ENCODE measurements around the gene GTSE1.

- RAMPAGE, long total RNA, result no peak
- RRBS, result no CpG with 5 or more reads among the region's 28 CpGs
PRO-cap:
- standard, result no peak
- CoPRO, capped RNA only, 2 experiments, result no peak in any of the 2 experiments
- CoPRO, capped and uncapped RNA, 2 experiments, result no peak in any of the 2 experiments
- CoPRO, uncapped RNA only, 2 experiments, result peak in 1 of 2 experiments; most common plus-strand start chr22:45336705 (in 1)
CAGE:
- cytosol, long polyA plus RNA, result no peak
- long polyA plus RNA, result no peak
- nucleolus, long total RNA, result no peak
- nucleus, long polyA plus RNA, result no peak
These were observed 27.2 kb downstream of the FAM118A start for GRCh38 chr22:45336593-45337746.

DNA sequence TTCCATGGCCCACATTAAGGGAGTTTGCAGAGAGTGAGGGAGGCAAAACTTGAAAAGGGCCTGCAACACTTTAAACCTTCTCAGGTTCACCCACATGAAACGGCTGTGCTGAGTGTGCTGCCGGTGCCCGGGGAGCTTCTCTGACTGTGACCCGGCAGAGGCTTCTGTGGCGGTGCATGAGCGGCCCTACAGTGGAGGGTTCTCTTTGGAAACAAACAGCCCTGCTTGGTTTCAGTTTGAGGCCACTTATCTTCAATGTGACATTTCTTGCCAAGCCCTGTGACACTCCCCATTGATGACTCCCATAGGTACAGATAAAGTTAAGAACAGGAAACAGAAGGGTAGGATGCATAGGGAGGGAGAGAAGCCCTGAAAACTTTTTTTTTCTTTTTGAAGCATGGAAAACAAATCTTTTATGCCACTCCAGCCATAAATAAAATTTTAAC, 31.8 kb downstream of the FAM118A start:
- RAMPAGE, long total RNA, result no peak
- RRBS, result no CpG with 5 or more reads among the region's 6 CpGs
PRO-cap:
- standard, result no peak
- CoPRO, capped RNA only, 2 experiments, result no peak in any of the 2 experiments
- CoPRO, capped and uncapped RNA, 2 experiments, result no peak in any of the 2 experiments
- CoPRO, uncapped RNA only, 2 experiments, result no peak in any of the 2 experiments
CAGE:
- cytosol, long polyA plus RNA, result no peak
- long polyA plus RNA, result no peak
- nucleolus, long total RNA, result no peak
- nucleus, long polyA plus RNA, result no peak

GRCh38 chr22:45435581-45436211, 22.2 kb downstream of the RIBC2 start:
- RAMPAGE, long total RNA, result no peak
- RRBS, result no CpG with 5 or more reads among the region's 21 CpGs
PRO-cap:
- standard, result no peak
- CoPRO, capped RNA only, 2 experiments, result no peak in any of the 2 experiments
- CoPRO, capped and uncapped RNA, 2 experiments, result no peak in any of the 2 experiments
- CoPRO, uncapped RNA only, 2 experiments, result no peak in any of the 2 experiments
CAGE:
- cytosol, long polyA plus RNA, result no peak
- long polyA plus RNA, result no peak
- nucleolus, long total RNA, result no peak
- nucleus, long polyA plus RNA, result no peak

DNA sequence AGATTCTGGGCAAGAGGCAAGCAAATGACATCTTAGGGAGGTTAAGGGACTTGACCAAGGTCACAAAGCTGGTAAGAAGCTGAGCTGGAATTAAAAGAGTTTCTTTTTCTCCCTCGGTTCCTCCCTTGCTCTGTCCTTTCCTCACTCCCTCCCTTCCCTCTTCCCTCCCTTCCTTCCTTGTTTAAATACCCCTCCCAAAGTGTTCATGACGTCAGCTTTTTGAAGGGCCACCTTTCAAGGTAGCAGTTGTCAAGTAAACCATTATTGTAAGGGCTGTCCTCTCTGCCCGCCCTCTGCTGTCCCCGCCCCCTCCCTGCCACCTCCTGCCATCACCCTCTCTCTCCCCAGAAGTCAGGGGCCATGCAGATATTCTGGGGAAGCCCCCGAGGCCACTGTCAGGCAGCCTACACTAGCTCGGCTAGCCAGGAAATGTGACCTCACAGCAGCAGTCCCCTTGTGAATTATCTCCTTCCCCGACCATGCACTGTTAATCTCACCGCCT, 42.3 kb upstream of the ATXN10 start:
- RAMPAGE, long total RNA, result no peak
- RRBS, result no CpG with 5 or more reads among the region's 8 CpGs
PRO-cap:
- standard, result no peak
- CoPRO, capped RNA only, 2 experiments, result no peak in any of the 2 experiments
- CoPRO, capped and uncapped RNA, 2 experiments, result no peak in any of the 2 experiments
- CoPRO, uncapped RNA only, 2 experiments, result no peak in any of the 2 experiments
CAGE:
- cytosol, long polyA plus RNA, result no peak
- long polyA plus RNA, result no peak
- nucleolus, long total RNA, result no peak
- nucleus, long polyA plus RNA, result no peak

- RAMPAGE, long total RNA, result no peak
- RRBS, result no CpG with 5 or more reads among the region's 32 CpGs
PRO-cap:
- standard, result no peak
- CoPRO, capped RNA only, 2 experiments, result no peak in any of the 2 experiments
- CoPRO, capped and uncapped RNA, 2 experiments, result no peak in any of the 2 experiments
- CoPRO, uncapped RNA only, 2 experiments, result no peak in any of the 2 experiments
CAGE:
- cytosol, long polyA plus RNA, result no peak
- long polyA plus RNA, result no peak
- nucleolus, long total RNA, result no peak
- nucleus, long polyA plus RNA, result no peak
These were observed 26.8 kb upstream of the ATXN10 start for GRCh38 chr22:45644594-45645483.

GRCh38 chr22:45887511-45888080, 89.4 kb downstream of the WNT7B start:
- RAMPAGE, long total RNA, result no peak
- RRBS, result 10% methylated on average over 4 of the region's 15 CpGs
PRO-cap:
- standard, result no peak
- CoPRO, capped RNA only, 2 experiments, result no peak in any of the 2 experiments
- CoPRO, capped and uncapped RNA, 2 experiments, result no peak in any of the 2 experiments
- CoPRO, uncapped RNA only, 2 experiments, result no peak in any of the 2 experiments
CAGE:
- cytosol, long polyA plus RNA, result no peak
- long polyA plus RNA, result no peak
- nucleolus, long total RNA, result no peak
- nucleus, long polyA plus RNA, result no peak

- RAMPAGE, long total RNA, result no peak
- RRBS, result no CpG with 5 or more reads among the region's 9 CpGs
PRO-cap:
- standard, result no peak
- CoPRO, capped RNA only, 2 experiments, result no peak in any of the 2 experiments
- CoPRO, capped and uncapped RNA, 2 experiments, result no peak in any of the 2 experiments
- CoPRO, uncapped RNA only, 2 experiments, result no peak in any of the 2 experiments
CAGE:
- cytosol, long polyA plus RNA, result no peak
- long polyA plus RNA, result no peak
- nucleolus, long total RNA, result no peak
- nucleus, long polyA plus RNA, result no peak
These were observed 2.5 kb downstream of the WNT7B start for GRCh38 chr22:45974366-45974901.

GRCh38 chr22:46007717-46008441, 30.9 kb upstream of the WNT7B start:
- RAMPAGE, long total RNA, result no peak
- RRBS, result 62% methylated on average over 18 of the region's 32 CpGs
PRO-cap:
- standard, result no peak
- CoPRO, capped RNA only, 2 experiments, result no peak in any of the 2 experiments
- CoPRO, capped and uncapped RNA, 2 experiments, result no peak in any of the 2 experiments
- CoPRO, uncapped RNA only, 2 experiments, result no peak in any of the 2 experiments
CAGE:
- cytosol, long polyA plus RNA, result no peak
- long polyA plus RNA, result no peak
- nucleolus, long total RNA, result no peak
- nucleus, long polyA plus RNA, result no peak

DNA sequence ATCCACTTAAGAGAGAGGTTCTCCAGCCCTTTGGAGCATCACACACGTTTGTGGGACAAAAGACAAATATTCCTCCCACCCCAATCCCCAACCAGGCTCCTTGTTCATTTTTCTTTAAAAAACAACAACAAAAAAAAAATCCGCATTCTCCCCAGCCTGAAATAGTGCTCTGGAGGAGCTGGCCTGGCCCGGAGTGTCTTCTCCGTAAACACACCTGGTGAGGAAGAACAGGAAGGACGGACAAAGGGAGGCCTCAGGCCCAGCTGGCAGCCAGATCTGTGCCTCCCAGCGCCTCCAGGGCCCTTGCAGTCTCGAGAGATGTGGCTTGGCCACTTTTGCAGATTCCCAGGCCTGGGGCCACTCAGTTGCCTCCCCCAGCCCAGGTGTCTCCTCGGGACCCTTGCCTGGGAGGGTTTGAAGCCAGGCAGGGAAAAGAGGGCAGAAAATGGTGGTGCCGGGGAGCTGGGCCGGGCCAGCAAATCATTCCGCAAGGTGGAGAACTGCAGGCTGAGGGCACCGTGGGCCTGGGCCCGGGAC, 66.8 kb upstream of the WNT7B start:
- RAMPAGE, long total RNA, result no peak
- RRBS, result 82% methylated on average over 4 of the region's 13 CpGs
PRO-cap:
- standard, result no peak
- CoPRO, capped RNA only, 2 experiments, result no peak in any of the 2 experiments
- CoPRO, capped and uncapped RNA, 2 experiments, result no peak in any of the 2 experiments
- CoPRO, uncapped RNA only, 2 experiments, result no peak in any of the 2 experiments
CAGE:
- cytosol, long polyA plus RNA, result no peak
- long polyA plus RNA, result no peak
- nucleolus, long total RNA, result no peak
- nucleus, long polyA plus RNA, result no peak

DNA sequence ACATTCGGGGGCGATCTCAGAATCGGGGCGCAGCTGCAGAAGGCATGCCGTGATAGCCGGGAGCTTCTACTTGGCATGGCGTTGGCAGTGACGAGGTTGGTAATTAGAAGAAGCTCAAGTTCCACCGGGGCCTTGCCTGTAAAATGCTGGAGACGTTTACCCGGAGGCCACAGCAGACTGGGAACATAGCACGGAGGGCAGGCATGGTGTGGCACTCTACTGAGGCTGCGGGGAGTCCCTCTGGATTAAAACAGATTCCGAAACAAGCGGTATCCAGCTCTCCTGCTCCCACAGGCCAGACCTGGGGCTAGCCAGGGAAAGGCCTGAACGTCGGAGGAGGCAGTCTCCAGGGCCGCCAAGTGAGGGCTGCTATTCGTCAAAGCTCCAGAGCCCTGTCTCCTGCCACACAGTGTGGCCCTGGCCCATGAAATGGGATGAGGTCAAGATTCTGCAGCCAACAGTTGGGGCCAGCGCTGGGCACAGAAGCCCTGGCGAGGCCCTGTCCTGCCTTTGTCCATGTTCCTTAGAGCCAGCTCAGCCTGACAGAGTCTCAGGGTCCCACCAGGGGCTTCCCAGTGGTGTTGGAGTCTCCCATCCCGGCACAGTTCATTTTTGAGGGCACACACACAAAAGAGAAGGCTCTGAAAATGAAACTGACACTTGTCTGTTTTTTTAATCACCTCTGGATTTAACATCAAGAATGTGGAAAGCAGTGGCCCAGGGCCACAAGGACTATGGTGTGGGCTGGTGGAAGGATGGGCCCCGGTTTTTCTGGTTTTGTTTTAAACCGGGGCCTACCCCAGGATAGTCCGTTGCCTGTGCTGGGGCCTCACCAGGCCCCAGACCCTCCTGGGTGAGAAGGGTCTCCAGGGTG, 76.1 kb upstream of the PPARA start:
- RAMPAGE, long total RNA, result no peak
- RRBS, result 75% methylated on average over 4 of the region's 25 CpGs
PRO-cap:
- standard, result no peak
- CoPRO, capped RNA only, 2 experiments, result no peak in any of the 2 experiments
- CoPRO, capped and uncapped RNA, 2 experiments, result no peak in any of the 2 experiments
- CoPRO, uncapped RNA only, 2 experiments, result no peak in any of the 2 experiments
CAGE:
- cytosol, long polyA plus RNA, result no peak
- long polyA plus RNA, result no peak
- nucleolus, long total RNA, result no peak
- nucleus, long polyA plus RNA, result no peak

DNA sequence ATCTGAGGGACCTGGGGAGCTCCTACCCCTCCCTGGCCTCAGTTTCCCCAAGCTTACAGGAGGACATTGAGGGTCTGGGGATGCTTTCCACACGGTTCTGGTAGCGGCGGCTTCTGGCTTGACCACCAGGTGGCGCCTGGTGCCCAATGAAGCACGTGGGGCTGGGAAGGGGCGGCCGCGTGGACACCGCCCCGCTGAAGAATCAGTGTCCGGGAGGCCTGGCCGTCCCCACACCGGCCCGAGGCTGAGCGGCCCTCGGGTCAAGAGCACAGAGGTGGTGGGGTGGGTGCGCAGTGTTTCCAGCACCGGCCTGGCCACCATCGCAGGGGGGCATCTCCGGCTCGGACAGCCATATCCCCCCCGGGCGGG, 27.9 kb upstream of the PPARA start:
- RAMPAGE, long total RNA, result no peak
- RRBS, result 29% methylated on average over 6 of the region's 23 CpGs
PRO-cap:
- standard, result no peak
- CoPRO, capped RNA only, 2 experiments, result no peak in any of the 2 experiments
- CoPRO, capped and uncapped RNA, 2 experiments, result no peak in any of the 2 experiments
- CoPRO, uncapped RNA only, 2 experiments, result no peak in any of the 2 experiments
CAGE:
- cytosol, long polyA plus RNA, result no peak
- long polyA plus RNA, result no peak
- nucleolus, long total RNA, result no peak
- nucleus, long polyA plus RNA, result no peak

DNA sequence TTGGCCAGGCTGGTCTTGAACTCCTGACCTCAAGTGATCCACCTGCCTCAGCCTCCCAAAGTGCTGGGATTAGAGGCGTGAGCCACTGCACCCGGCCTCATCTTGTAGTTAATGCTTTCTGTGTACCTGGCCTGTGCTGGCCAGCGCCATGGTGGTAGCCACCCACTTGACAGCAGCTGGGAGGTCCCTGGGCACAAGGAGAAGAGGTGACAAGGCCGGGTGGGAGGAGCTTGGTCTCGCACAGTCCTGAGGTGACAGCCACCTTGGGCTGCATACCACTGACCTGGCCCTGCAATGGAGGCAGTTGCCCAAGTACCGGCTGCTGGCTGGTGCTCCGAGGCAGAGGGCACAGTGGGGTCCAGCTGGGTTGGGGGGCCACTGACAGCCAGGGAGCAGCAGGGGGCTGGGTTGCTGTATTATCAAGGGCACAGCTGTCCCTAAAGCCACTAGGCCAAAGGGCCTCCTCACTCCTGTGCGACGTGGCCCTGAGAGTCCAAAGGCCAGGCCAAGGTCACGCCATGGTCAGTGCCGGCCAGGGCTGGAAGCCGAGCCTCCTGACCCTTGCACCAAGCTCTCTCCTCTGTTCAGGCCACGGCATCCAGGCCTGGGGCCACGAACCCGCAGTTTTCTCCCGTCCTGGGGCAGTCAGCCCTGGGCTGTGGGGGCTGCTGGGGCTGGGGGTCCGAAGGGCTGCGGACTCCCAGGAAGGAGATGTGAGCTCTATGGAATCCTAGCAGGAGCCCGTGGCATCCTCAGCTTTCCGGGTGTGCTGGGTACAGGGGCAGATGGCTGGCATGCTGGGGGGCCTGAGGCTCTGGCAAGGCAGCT, 17.6 kb upstream of the PPARA start:
- RAMPAGE, long total RNA, result no peak
- RRBS, result 86% methylated on average over 1 of the region's 20 CpGs
PRO-cap:
- standard, result no peak
- CoPRO, capped RNA only, 2 experiments, result no peak in any of the 2 experiments
- CoPRO, capped and uncapped RNA, 2 experiments, result no peak in any of the 2 experiments
- CoPRO, uncapped RNA only, 2 experiments, result no peak in any of the 2 experiments
CAGE:
- cytosol, long polyA plus RNA, result no peak
- long polyA plus RNA, result no peak
- nucleolus, long total RNA, result no peak
- nucleus, long polyA plus RNA, result no peak

- RAMPAGE, long total RNA, result no peak
- RRBS, result no CpG with 5 or more reads among the region's 13 CpGs
PRO-cap:
- standard, result no peak
- CoPRO, capped RNA only, 2 experiments, result no peak in any of the 2 experiments
- CoPRO, capped and uncapped RNA, 2 experiments, result no peak in any of the 2 experiments
- CoPRO, uncapped RNA only, 2 experiments, result no peak in any of the 2 experiments
CAGE:
- cytosol, long polyA plus RNA, result no peak
- long polyA plus RNA, result no peak
- nucleolus, long total RNA, result no peak
- nucleus, long polyA plus RNA, result no peak
These were observed 11.7 kb downstream of the CDPF1 start for GRCh38 chr22:46238375-46238752.

GRCh38 chr22:46244983-46245997, 4.8 kb downstream of the CDPF1 start:
- RAMPAGE, long total RNA, result no peak
- RRBS, result 91% methylated on average over 3 of the region's 26 CpGs
PRO-cap:
- standard, result no peak
- CoPRO, capped RNA only, 2 experiments, result no peak in any of the 2 experiments
- CoPRO, capped and uncapped RNA, 2 experiments, result no peak in any of the 2 experiments
- CoPRO, uncapped RNA only, 2 experiments, result no peak in any of the 2 experiments
CAGE:
- cytosol, long polyA plus RNA, result no peak
- long polyA plus RNA, result no peak
- nucleolus, long total RNA, result no peak
- nucleus, long polyA plus RNA, result no peak

GRCh38 chr22:46296183-46297268, at the start of gene GTSE1:
GTSE1 (plus strand) TSS chr22:46296870.
- RAMPAGE, long total RNA, result start-site peak on the minus strand at chr22:46296638-46296752, 11 and 12 reads in 2 replicates; start-site peak on the plus strand at chr22:46296872-46296922, 363 and 142 reads in 2 replicates
- RRBS, result 2% methylated on average over 29 of the region's 90 CpGs
PRO-cap:
- standard, result bidirectional peak, plus-strand start at chr22:46296915, minus-strand start at chr22:46296713; unidirectional peak, plus-strand start at chr22:46297205
- CoPRO, capped RNA only, 2 experiments, result peak in 2 of 2 experiments; most common plus-strand start chr22:46296915 (in 2); most common minus-strand start chr22:46296678 (in 2)
- CoPRO, capped and uncapped RNA, 2 experiments, result peak in 2 of 2 experiments; most common plus-strand start chr22:46296856 (in 1); most common minus-strand start chr22:46296678 (in 1)
- CoPRO, uncapped RNA only, 2 experiments, result peak in 1 of 2 experiments; most common plus-strand start chr22:46296785 (in 1); most common minus-strand start chr22:46296713 (in 1)
CAGE:
- cytosol, long polyA plus RNA, result start-site peak on the minus strand at chr22:46296616-46296773, 29 and 14 reads in 2 replicates; start-site peak on the plus strand at chr22:46296868-46296930, 143 and 79 reads in 2 replicates
- long polyA plus RNA, result start-site peak on the minus strand at chr22:46296637-46296688, 10 and 19 reads in 2 replicates
- nucleolus, long total RNA, result no peak
- nucleus, long polyA plus RNA, result start-site peak on the plus strand at chr22:46296867-46296925, 137 and 49 reads in 2 replicates

GRCh38 chr22:46541958-46542566, 4.6 kb upstream of the CELSR1 start:
- RAMPAGE, long total RNA, result no peak
- RRBS, result no CpG with 5 or more reads among the region's 16 CpGs
PRO-cap:
- standard, result no peak
- CoPRO, capped RNA only, 2 experiments, result no peak in any of the 2 experiments
- CoPRO, capped and uncapped RNA, 2 experiments, result no peak in any of the 2 experiments
- CoPRO, uncapped RNA only, 2 experiments, result no peak in any of the 2 experiments
CAGE:
- cytosol, long polyA plus RNA, result no peak
- long polyA plus RNA, result no peak
- nucleolus, long total RNA, result no peak
- nucleus, long polyA plus RNA, result no peak

GRCh38 chr22:46590132-46590784, 29.9 kb upstream of the GRAMD4 start:
- RAMPAGE, long total RNA, result no peak
- RRBS, result 54% methylated on average over 1 of the region's 18 CpGs
PRO-cap:
- standard, result no peak
- CoPRO, capped RNA only, 2 experiments, result no peak in any of the 2 experiments
- CoPRO, capped and uncapped RNA, 2 experiments, result no peak in any of the 2 experiments
- CoPRO, uncapped RNA only, 2 experiments, result no peak in any of the 2 experiments
CAGE:
- cytosol, long polyA plus RNA, result no peak
- long polyA plus RNA, result no peak
- nucleolus, long total RNA, result no peak
- nucleus, long polyA plus RNA, result no peak